Progenitor cell of endocrine pancreas (in vitro differentiated cells): ENCODE data around the genes CIB3, C19orf44 and BABAM1.

DNA sequence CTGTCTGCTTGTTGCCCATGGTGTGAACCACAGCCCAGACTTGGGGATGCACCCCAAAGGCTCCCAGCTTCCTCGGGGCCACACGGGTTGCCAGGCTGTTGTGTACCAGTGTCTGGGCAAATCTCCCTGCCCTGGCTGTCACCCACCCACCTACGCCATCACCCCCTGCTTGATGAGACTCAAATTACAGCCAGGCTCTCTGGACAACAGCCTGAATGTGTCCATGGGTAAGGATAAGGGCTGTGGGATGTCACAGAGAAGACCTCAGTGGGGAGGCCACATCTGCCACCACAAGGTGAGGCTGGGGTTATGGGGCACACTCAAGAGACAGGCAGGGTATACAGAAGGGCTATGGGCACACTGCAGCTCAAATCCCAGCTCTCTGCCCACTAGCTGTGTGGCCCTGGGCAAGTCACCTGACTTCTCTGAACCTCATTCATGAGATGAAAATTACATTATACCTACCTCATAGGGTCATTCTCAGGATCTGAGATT is at the start of gene CIB3:
CIB3 (minus strand) TSS at position 69 of the 495 bp plus-strand sequence.
- PRO-cap: no peak

- PRO-cap: no peak
Observed at GRCh38 chr19:16366239-16367158, 41.9 kb downstream of the KLF2 start.

DNA sequence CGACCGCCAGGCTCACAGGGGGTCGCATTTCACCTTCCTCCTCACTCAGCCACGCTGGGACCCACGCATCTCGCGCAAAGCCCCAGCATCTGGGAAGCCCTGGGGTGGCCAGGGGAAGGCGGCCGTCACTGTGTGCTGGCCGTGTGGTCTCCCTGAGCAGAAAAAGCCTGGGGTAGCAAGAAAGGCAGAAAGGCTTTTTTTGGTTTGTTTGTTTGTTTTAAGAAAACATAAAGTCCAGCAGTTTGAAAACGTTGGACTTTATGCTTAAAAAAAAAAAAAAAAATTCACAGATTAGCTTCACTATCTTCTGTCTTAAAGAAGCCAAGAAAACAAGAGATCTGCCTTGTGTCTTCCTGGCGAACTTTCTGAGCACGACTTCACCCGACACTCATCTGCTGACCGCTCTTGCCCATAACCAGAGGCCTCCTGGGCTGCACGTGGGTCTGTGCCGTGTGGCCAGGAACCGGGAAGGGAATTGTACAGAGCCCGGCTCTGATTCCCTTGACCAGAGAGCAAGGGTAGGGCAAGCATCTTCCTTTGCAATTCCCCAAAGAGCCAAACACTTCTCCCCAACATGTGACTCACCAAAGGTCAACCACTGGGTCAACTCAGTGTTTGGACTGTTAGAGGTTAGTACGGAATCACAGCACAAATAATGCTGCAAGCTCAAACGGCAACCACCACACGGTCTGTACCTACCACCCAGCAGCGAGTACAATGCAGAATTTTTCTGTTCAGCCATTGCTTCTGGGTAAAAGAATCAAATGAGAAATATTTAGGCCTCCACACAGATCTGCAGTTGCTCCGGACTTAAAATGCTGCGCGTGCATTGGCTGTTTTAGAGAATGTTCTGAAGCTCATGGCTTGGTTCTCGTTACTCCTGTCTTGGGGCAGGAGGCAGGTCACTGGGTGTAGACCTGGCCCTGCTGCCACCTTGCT is 48.9 kb downstream of the KLF2 start:
- PRO-cap: no peak

- PRO-cap: bidirectional peak, plus-strand start at chr19:16496423, minus-strand start at chr19:16496046
Observed at GRCh38 chr19:16495716-16497179, at the start of gene C19orf44. Gene C19orf44, plus strand, starts transcription at chr19:16496394.

GRCh38 chr19:16561282-16561886 is 10.8 kb downstream of the SLC35E1 start:
- PRO-cap: no peak

- PRO-cap: no peak
Observed at GRCh38 chr19:16591008-16591751, 19.0 kb upstream of the SLC35E1 start.

- PRO-cap: no peak
Observed at GRCh38 chr19:16836959-16837494, 7.8 kb downstream of the SIN3B start.

DNA sequence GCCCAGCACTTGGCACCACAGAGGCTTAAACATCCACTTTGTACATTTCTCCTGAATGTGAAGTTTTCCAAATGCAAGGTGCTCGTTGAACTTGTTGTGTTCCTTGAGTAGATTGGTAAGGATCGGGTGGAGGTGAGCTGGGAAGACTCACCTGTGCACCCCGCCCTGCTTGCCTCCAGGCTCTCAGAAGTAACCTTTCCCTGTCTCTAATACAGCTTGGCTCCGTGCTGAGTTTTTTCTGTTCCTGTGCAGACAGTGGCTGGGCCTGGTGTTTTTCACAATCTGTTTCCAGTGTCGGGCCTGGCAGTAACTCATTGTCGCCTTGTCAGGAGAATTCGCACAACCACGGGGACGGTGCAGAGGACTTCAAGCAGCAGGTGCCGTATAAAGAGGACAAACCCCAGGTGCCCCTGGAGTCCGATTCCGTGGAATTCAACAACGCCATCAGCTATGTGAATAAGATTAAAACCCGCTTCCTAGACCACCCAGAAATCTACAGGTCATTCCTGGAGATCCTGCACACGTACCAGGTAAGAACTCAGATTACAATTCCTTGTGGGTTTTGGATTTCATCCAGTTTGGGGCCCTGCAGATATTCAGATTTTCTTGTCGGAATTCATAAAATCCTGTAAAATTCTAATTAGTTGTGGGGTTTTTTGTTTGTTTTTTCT is 12.4 kb downstream of the SIN3B start:
- PRO-cap: no peak

GRCh38 chr19:16877020-16877388 is 11.8 kb upstream of the F2RL3 start:
- PRO-cap: no peak

GRCh38 chr19:17025934-17026434 is 626 bp downstream of the CPAMD8 start:
- PRO-cap: bidirectional peak, plus-strand start at chr19:17026206, minus-strand start at chr19:17026112

DNA sequence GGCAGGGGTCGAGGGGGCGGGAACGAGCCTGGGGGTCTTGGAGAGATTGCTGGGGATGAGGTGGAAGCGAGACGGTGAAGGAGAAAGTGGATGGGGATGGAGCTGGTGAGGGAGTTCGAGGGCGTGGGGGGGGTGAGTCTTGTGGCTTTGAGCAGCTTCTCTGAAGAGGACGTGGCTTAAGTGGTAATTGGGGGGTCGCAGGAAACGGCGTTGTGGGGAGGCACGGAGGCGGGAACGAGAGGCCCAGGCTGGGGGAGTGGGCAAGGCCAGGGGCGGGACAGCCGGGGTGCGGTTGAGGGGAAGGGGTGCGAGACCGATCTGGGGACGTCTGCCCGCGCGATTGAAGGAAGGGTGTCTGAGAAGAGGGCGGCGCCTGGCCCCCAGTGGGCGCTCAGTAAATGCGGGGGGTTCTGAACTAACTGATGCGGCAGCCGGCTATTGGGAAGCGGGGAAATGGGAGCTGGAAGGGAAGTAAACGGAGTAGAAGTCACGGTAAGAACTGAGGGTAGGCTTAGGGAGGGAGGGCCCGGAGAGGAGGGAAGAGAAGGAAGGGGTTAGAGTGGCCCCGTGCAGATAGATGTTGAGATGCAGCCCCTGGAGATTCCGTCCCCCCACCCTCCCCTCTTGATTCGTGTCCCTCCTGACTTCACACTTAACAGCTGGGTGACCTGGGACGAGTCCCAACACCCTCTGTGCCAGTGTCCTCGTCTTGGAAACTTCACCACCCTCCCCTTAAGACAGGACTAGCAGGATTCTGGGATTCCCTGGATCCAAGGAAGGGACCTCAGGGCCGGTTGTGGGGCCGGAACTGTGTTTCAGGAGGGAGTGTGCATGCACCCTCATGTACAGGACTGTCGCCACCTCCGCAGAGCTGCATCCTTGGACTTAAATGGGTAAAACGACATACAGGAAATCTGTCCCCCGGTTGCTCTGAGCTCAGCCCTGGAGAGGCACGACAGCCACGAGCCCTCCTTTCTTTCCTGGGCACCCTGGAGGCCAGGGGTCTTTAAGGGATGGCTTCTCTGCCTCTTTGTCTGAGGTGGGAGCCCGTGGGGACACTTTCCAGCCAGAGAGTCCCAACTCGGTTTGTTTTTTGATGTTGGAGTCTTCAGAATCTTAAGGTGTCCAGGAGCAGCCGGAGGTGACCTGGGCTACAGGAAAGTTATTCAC is 784 bp downstream of the MYO9B start:
- PRO-cap: unidirectional peak, minus-strand start at position 357 of the sequence

- PRO-cap: no peak
Observed at GRCh38 chr19:17088552-17088751, 12.9 kb downstream of the MYO9B start.

DNA sequence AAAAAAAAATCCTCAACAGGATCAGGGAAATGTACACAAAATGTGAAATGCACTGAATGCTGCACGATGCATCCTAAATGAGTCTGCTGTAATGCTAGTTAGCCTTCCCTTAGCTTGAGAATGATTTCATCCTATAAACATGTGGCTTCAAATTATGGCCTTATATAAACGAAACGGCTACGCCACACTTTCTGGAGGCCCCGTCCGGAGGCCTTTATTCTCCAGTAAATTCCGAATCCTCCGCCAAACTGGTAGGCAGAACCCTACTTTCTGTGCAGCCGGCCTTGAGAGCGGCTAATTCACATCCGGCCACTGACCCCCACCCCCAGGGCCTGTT is 13.7 kb downstream of the MYO9B start:
- PRO-cap: no peak

- PRO-cap: no peak
Observed at GRCh38 chr19:17101518-17102621, 26.3 kb downstream of the MYO9B start.

GRCh38 chr19:17109757-17110646 is 34.4 kb downstream of the MYO9B start:
- PRO-cap: no peak

DNA sequence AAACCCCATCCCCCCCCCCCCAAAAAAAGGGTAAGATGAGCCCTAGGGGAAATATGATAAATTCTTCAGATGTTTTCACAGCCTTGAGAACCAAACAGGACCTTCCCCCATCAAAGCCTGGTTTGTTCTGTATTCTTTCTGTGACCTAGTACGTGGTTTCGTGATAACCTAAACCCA is 49.6 kb downstream of the MYO9B start:
- PRO-cap: no peak

GRCh38 chr19:17145855-17146672 is 69.1 kb upstream of the USE1 start:
- PRO-cap: no peak

GRCh38 chr19:17156550-17157817 is 58.2 kb upstream of the USE1 start:
- PRO-cap: no peak

- PRO-cap: no peak
Observed at GRCh38 chr19:17243417-17243879, 2.3 kb downstream of the NR2F6 start.

DNA sequence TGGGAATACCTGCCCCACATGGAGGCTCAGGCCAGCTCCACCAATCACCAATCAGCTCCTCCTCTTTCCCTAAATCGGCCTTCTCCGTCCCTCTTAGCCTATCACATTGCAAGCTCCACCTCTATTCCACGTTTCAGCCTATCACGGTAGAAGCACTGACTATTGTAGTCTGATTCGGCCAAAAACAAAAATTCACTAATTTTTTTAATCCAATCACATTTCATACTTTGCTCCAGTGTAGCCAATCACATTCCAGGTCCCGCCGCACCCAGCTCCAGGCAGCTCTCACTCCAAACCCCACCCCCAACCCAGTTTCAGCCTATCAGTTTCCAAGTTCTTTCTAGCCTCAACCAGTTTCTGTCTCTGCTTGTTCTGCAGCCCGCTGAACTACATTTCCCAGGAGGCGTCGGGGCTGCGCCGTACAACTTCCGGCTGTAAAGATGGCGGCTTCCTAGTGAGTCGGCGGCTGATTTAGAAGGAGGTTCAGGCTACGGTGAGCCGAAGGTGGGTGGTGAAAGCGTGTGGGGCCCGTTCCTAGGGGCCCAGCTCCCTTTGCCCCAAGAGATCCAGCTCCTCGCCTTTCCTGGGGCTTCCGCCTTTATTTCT is at the start of gene BABAM1:
BABAM1 (plus strand) TSS at position 420 of the 606 bp plus-strand sequence.
- PRO-cap: unidirectional peak, plus-strand start at position 486 of the sequence